ENCODE data around the genes DSPP and FAM13A.

- PRO-cap, 3 experiments = no peak in any of the 3 experiments
- RAMPAGE, long total RNA, 2 experiments = no peak in any of the 2 experiments
- RRBS = no CpG with 5 or more reads among the region's 7 CpGs
Measured at GRCh38 chr4:86988197-86988930, 53.6 kb downstream of the AFF1 start.

DNA sequence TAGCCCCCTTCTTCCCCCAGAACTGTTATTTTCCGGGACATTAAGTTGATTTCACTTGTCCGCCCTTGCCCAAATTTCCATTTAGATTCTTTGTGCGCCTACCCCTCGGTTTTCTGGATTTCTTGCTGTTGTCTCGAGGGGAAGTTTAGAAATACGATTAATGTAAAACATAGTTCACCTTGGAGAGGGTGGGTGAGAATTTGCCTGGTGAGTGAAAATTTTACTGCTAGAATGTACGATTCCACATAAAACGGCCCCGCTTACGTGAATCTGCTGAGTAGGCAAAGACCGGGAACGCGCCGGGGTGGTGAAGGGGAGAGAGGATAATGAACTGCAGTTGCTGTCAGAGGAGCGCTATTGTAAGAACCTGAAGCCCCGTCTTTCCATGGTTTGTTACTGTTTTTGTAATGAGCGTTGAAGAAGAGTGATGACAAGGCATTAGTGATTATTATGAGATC lies 72.9 kb downstream of the AFF1 start:
- PRO-cap, 3 experiments = peak in 3 of 3 experiments; most common plus-strand start position 336 of the sequence (in 3); most common minus-strand start position 333 of the sequence (in 2)
- RAMPAGE, long total RNA, 2 experiments = no peak in any of the 2 experiments
- RRBS = no CpG with 5 or more reads among the region's 17 CpGs

DNA sequence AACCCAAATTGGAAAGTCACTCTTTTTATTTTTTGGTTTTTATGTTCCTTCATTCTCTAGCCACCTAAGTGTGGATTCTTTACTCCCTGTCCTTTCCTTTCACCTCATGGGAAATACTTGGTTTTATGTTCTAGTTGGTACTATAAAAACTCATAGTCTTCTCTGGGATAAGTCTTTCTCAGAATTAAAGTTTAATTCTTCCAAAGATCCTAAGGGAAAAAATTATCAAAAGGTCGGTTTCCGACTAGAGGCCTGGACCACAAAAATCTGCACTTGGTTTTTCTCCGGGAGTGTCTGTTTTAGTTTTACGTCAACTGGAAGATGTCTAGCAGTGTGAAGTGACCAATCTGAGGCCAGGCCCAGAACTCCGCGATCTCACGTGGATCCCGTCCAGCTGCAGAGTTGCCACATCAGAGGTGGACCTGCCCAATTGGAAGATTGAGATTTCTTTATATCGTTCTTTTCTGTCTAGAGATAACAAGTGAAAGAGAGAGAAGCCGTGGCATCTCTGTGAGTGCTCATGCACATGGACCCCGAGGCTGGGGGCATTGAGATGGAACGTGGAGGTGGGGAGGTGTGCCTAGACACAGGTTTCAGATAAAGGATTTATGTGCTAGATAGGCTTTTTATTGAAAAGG lies 115.7 kb downstream of the AFF1 start:
- PRO-cap, 3 experiments = no peak in any of the 3 experiments
- RAMPAGE, long total RNA, 2 experiments = no peak in any of the 2 experiments
- RRBS = no CpG with 5 or more reads among the region's 12 CpGs

GRCh38 chr4:87070511-87070958 lies 135.7 kb downstream of the AFF1 start:
- PRO-cap, 3 experiments = no peak in any of the 3 experiments
- RAMPAGE, long total RNA, 2 experiments = no peak in any of the 2 experiments
- RRBS = no CpG with 5 or more reads among the region's 4 CpGs

DNA sequence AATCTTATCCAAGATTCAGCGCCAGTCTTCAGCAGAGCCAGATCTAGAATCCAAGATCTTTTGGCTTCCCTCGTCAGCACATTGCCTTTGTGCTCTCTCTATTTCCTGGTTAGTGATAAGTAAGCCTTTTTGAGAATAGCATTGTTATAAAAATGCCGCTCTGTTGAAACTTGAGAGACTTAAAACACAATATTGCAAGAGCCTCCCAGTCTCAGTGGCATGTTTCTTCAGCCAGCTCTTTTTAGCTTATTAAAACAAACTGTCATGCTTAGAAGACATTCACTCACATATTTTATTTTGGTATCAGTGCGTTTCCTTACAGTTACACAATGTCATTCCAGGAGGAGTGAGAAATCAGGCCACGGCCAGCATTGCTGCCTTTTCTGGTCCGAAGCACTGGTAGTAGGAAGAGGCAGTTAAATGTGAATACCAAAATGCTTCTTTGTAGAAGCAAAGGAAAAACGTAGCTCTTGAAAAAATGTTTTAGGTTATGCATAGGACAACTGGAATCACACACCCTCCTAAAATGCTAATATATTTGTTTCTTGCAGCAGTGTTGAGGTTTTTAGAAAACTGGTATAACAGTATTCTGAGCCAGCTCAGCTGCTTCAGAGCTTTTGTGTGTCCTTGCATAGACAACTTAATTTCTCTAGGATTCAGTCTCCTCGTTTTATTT lies 141.2 kb downstream of the KLHL8 start:
- PRO-cap, 3 experiments = no peak in any of the 3 experiments
- RAMPAGE, long total RNA, 2 experiments = no peak in any of the 2 experiments
- RRBS = no CpG with 5 or more reads among the region's 8 CpGs

- PRO-cap, 3 experiments = no peak in any of the 3 experiments
- RAMPAGE, long total RNA, 2 experiments = no peak in any of the 2 experiments
- RRBS = no CpG with 5 or more reads among the region's 1 CpG
Measured at GRCh38 chr4:87334443-87334893, 11.8 kb upstream of the HSD17B13 start.

DNA sequence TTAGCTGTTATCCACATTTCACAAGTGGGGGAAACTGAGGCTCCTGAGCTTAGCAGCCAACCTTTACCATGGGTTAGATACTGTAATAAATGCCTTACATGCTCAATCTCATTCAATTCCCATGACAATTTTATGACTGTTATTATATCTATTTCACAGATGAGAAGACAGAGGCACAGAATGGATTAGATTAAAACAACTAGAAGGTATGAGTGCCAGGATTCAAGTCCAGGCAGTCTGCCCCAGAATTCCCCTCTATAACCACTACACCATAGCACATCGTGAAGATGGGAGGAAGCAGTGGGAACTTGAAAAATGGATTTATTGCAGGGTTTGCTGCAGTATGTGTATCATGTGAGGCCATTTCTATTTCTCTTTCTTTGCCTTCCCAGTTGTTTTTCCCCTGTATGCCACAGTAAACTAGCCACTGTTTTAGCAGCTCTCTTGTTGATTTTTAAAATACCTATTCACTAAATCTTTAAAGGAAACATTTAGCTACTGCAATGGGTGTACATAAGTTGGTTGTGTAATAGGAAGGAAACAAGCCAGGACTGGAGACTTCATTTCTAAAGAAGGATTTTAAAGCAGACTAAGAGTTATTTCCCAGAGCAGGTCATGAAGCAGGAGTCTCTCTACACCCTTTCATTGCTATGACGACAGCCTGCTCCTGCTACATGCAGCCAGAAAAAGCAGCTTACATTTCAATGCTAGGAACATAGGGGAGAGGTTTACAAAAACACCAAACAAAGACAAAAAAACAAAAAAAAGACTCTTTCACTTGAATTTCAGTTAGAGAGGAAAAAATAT lies 3.8 kb downstream of the SPARCL1 start:
- PRO-cap, 3 experiments = peak in 3 of 3 experiments; most common plus-strand start position 606 of the sequence (in 2); most common minus-strand start position 629 of the sequence (in 1)
- RAMPAGE, long total RNA, 2 experiments = no peak in any of the 2 experiments
- RRBS = no CpG with 5 or more reads among the region's 2 CpGs

DNA sequence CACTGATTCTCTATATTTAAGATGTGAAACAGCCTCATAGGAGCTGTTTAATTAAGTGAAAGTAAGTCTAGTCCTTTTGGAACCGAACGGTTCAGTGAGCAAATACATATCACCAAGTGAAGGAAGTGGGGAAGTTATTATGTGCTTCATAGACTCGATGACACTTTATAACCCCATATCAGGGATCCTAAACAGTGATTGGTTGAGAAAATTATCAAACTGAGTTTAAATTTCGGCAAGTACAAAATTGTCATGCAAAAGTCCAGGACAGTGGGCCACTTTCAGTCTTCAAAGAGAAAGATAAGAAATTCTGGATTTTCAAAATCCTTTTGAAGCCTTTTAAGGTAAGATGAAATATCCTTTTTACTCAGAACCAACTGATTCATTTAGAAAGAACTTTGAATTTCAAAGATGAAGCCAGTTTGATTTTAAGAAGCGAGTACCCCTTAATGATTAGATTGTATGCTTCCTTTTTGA lies at the start of gene DSPP:
Gene DSPP (plus strand): TSS at position 253 of the 477 bp plus-strand sequence.
- PRO-cap, 3 experiments = no peak in any of the 3 experiments
- RAMPAGE, long total RNA, 2 experiments = no peak in any of the 2 experiments
- RRBS = no CpG with 5 or more reads among the region's 5 CpGs

DNA sequence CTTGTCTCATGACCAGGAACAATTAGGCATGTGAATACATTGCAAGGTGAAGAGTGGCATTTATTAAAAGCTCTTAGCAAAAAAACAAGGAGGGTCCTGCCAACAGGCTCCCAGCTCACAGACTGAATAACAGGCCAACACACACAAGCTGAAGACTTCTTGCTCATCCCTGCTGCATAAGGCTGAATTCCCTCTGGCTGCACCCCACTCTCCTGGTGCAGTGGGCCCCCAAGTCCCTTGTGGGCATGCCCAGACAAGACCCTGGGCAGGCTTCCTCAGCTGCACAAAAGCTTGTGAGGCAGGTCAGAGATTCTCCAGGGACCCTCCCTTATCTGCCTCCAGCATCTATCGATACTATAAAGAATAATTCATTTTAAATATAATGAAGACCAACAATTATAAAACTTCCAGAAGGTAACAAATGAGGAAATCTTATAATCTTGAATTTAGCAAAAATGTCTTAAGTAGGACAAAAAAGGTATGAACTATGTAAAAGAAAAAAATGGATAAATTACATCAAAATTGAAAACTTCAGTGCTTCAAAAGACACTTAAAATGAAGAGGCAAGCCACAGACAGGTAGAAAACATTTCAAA lies 1.6 kb upstream of the HERC5 start:
- PRO-cap, 3 experiments = no peak in any of the 3 experiments
- RAMPAGE, long total RNA, 2 experiments = no peak in any of the 2 experiments
- RRBS = no CpG with 5 or more reads among the region's 1 CpG

GRCh38 chr4:88771671-88772411 lies 74.2 kb upstream of the NAP1L5 start:
- PRO-cap, 3 experiments = no peak in any of the 3 experiments
- RAMPAGE, long total RNA, 2 experiments = no peak in any of the 2 experiments
- RRBS = no CpG with 5 or more reads among the region's 3 CpGs

GRCh38 chr4:88772950-88773571 lies 75.4 kb upstream of the NAP1L5 start:
- PRO-cap, 3 experiments = no peak in any of the 3 experiments
- RAMPAGE, long total RNA, 2 experiments = no peak in any of the 2 experiments
- RRBS = no CpG with 5 or more reads among the region's 3 CpGs

DNA sequence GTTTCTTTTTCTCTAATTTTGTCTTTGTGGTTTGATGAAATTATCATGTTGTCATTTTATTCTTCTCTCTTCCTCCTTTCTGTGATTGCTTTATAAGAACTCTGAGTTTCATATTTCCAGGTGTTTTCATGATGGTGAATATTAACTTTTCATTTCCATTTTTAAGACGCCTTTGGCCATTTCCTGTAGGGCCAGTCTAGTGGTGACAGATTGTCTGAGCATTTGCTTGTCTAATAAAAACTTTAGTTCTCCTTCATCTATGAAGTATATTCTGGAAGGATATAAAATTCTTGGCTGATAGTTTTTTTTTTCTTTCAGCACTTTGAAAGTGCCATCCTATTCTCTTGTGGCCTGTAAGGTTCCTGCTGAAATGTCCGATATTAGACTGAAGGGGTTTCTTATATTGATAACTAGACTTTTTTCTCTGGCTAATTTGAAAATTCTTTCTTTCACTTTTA lies 128.1 kb downstream of the FAM13A start:
- PRO-cap, 3 experiments = no peak in any of the 3 experiments
- RAMPAGE, long total RNA, 2 experiments = start-site peak on the minus strand in 1 of 2 experiments, centred at position 275 of the sequence, 5 reads per replicate
- RRBS = no CpG with 5 or more reads among the region's 2 CpGs

DNA sequence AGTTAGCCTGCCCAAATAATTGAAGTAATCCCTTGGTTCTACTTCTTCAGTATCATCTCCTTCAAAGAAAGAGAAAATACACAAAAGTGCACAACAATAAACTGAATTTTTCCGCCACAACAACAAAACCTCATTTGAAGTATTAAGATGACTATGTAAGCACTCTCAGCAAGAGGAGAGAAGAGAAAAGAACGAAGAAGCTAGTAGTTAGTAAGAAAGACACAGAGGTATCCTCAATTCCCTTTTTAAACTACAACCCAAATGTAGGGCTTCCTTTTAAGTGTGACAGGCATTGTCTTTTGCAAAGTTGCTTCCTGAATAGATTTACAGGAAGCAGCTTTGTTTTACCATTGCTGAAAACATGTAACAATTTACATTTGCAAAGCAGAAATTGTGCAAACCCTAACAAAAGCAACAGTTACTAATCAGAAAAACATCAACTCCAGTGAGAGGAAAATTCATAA lies 96.5 kb downstream of the FAM13A start:
- PRO-cap, 3 experiments = no peak in any of the 3 experiments
- RAMPAGE, long total RNA, 2 experiments = no peak in any of the 2 experiments
- RRBS = no CpG with 5 or more reads among the region's 2 CpGs

- PRO-cap, 3 experiments = peak in 3 of 3 experiments; most common plus-strand start chr4:89057273 (in 2); most common minus-strand start chr4:89057185 (in 2)
- RAMPAGE, long total RNA, 2 experiments = start-site peak on the minus strand in 2 of 2 experiments, at chr4:89057140-89057203 at its widest, 129 to 211 reads per replicate
- RRBS = no CpG with 5 or more reads among the region's 12 CpGs
Measured at GRCh38 chr4:89056678-89057585, at the start of gene FAM13A. FAM13A (minus strand) TSS chr4:89057185.

- PRO-cap, 3 experiments = no peak in any of the 3 experiments
- RAMPAGE, long total RNA, 2 experiments = no peak in any of the 2 experiments
- RRBS = no CpG with 5 or more reads among the region's 4 CpGs
Measured at GRCh38 chr4:89249612-89249899, 58.0 kb downstream of the GPRIN3 start.

DNA sequence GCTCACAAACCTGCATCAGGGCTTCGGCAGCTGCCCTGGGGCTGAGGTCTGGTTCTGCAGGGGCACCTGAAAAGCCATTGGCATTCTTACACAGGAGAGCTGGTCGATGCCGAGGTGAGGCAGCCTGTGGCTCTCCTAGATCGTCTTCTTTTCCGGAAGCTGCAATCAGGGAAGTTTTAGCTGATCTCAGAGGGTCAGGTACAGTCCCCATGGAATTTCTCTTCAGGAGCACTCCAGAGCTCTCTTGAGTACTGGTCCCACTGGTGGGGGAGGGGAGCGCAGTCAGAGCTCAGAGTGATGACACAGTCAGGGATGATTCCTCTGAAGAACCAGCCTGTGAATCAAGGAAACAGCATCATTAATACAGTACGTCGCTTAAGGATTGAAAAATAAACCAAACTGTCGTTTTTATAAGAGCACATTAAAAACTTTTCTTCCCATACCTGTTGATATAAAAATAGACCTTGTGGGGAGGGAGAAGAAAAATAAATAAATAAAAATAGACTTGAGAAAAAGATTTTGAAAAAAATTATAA lies 57.6 kb downstream of the GPRIN3 start:
- PRO-cap, 3 experiments = no peak in any of the 3 experiments
- RAMPAGE, long total RNA, 2 experiments = no peak in any of the 2 experiments
- RRBS = no CpG with 5 or more reads among the region's 9 CpGs

DNA sequence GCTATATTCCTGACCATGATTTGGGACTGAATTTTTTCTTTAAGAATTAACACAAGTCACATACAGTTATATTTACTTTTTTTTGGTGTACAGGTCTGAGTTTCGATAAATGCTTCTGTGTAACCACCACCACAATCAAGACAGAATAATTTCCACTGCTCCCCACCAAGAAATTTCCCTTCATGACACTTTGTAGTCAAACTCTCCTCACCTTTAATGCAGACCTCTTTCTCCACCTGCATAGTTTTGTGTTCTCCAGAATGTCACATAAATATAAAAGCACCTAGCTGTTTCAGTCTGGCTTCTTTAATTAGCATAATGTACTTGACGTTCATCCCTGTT lies 16.5 kb downstream of the GPRIN3 start:
- PRO-cap, 3 experiments = no peak in any of the 3 experiments
- RAMPAGE, long total RNA, 2 experiments = no peak in any of the 2 experiments
- RRBS = no CpG with 5 or more reads among the region's 2 CpGs

- PRO-cap, 3 experiments = no peak in any of the 3 experiments
- RAMPAGE, long total RNA, 2 experiments = no peak in any of the 2 experiments
- RRBS = no CpG with 5 or more reads among the region's 7 CpGs
Measured at GRCh38 chr4:89308206-89308610, 608 bp upstream of the GPRIN3 start.

DNA sequence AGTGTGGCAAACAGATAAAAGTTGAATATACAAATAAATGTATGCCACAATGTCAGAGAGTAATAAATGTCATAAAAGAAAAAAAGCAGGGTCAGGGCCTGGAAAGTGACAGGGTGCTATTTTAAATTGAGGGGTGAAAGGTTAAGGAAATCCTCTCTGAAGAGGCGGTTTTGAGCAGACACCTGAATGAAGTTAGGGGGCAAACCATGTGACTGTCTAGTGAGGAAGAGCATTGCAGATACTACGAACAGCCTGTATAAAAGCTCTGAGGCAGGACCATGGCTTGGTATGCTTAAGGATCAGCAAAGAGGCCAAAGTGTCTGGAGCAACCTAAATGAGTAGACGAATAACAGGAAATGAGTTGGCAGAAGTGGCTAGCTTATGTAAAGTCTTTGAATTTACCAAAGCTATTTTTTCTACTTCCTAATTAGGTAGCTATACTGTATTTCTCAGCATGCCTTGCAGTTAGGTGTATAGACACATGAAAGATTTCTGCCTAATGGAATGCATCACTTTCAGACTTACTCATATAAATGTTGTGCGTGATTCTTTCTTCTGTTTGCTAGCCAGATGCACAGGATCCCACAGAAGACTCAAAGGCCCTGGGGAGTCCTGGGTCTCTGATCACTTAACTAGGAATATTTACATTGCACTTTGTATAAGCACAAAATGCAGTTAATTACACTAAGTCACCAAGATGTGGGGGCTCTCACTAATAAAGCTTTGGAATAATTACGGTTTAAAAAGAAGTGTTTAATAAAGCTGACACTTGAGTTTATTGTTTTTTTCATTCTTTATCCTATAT lies 9.4 kb upstream of the GPRIN3 start:
- PRO-cap, 3 experiments = no peak in any of the 3 experiments
- RAMPAGE, long total RNA, 2 experiments = no peak in any of the 2 experiments
- RRBS = no CpG with 5 or more reads among the region's 5 CpGs

DNA sequence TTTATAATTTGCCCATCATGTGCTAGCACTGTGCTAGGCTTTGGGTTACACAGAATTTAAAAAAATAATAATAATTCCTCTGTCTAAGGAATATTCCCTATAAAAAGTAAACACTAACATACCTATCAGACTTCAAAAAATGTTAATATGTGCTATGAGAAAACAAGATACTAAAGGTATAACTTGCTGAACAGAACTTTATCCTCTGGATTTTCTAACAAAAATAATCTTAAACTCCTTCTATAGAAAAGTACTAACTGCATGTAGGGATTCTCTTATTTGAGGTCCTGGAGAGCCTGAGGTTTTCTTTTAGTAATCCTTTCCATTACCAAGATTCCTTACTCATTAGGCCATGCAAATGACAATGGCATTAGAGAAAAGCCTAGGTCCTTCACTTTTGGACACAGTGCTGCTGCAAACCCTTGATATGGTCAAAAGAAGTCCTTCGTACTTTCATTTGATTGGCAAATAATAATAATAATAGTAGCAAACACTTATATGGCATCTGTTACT lies 3.1 kb downstream of the MMRN1 start:
- PRO-cap, 3 experiments = no peak in any of the 3 experiments
- RAMPAGE, long total RNA, 2 experiments = no peak in any of the 2 experiments
- RRBS = no CpG with 5 or more reads among the region's 1 CpG

Data from testis (tissue), 5 donors.